RPMI7951 (cell line): ENCODE results near the genes CRTAC1, HPS1 and PKD2L1.

DNA sequence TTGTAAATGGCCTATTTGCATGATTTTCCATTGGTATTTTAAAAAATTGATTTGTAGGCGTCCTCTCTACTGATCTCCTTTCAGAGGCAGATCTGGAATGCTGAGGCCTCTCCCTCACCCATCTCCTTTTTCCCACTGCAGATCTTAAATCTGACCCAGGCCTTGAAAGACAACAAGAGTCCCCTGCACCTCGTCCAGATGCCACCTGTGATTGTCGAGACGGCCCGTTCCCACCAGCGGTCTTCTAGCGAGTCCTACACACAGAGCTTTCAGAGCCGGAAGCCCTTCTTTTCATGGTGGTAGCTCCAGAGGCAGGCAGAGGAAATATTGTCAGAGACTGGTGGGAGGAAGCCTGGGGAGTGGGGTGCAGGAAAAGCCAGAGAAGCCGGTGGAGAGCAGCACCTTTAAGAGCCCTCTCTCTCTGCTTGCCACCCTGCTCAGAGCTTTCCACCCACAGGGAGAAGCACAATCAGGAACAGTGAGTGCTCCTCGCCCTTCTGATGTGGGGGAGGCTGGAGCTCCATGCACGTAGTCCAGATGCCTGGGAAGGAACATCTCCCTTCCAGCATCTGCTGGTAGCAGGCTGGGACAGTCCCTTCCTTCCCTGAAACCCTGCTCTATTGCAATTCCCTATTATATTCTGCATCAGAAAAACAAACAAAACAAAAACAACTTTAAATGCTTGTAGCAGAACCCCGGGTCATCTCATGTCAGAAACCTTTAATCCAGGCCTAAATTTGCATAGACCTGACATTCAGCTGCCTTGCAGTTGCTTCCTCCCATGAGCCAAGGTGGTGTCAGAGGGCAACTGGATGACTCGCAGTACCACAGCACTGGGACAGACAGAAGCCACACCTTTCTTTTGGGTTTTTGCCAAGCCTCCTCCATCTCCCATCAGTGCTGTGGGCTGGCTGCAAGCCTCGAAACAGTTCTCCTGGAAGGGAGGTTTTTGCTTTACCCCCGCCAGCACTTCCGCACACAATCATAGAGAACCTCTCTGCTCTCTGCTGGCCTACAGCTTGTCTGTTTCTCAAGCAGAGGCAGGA lies 13.3 kb downstream of the AVPI1 start:
- RAMPAGE, long total RNA, result no peak

DNA sequence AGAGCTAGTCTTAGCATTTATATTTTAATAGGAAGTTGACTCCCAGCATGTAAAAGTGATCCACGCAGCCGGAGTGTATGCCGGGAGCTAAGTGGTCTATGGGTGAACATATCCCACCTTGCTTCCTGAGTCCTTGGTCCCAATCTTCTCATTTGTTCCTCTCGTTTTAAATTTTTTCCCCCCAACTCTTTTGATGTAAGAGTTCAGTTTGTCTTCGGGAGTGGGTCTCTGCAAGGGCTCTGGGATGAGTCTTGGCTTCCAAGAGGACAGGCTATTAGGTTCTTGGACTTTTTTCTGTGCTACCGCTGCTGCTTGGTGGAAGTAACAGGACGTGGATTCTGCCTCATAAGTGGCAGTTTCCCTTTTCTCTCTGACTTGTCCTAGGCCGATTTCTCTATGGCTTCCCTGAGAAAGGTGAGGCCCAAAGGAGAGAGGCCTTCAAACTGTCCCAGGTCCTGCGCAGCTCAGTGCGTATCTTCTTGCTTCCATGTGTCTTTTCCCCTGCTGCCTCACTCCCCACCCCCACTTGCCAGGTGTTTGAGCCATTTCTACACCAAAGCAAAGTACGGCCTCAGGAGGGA lies 12.5 kb downstream of the AVPI1 start:
- RAMPAGE, long total RNA, result no peak

DNA sequence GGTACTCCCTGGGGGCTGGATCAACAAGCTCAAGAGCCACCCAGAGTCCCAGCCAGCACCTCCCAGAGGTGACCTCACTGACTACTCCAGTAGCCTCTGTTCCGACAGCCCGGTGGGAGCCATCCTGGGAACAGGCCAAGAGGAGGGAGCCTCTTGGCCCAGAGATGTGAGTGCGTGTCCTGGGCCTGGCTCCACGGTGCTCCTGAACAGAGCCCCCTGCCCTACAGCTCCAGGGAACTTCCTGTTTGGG lies 6.0 kb upstream of the MARVELD1 start:
- RAMPAGE, long total RNA, result no peak

DNA sequence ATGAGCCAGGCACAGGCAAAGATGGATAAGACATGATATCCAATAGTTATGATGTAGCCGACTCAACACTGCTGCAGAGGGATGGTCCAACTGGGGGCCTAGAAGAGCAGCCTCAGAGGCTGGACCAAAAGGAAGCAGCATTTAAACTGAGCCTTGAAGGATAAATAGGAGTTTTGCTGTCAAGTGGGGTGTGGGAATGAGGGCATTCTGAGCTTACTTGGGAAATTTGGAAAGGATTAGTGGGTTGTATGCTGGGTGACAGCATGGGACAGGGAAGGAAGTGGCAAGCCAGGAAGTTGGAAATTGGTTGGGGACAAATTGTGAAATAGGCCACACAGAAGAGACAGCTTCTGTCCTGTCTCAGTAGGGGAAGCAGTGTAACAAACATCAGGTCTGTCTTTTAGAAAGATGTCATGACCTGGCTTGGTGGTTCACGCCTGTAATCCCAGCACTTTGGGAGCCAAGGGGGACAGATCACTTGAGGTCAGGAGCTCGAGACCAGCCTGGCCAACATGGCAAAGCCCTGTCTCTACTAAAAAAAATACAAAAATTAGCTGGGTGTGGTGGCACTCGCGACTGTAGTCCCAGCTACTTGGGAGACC lies 1.4 kb upstream of the MARVELD1 start:
- RAMPAGE, long total RNA, result no peak

GRCh38 chr10:97715633-97716089 lies 2.1 kb downstream of the MARVELD1 start:
- RAMPAGE, long total RNA, result no peak

DNA sequence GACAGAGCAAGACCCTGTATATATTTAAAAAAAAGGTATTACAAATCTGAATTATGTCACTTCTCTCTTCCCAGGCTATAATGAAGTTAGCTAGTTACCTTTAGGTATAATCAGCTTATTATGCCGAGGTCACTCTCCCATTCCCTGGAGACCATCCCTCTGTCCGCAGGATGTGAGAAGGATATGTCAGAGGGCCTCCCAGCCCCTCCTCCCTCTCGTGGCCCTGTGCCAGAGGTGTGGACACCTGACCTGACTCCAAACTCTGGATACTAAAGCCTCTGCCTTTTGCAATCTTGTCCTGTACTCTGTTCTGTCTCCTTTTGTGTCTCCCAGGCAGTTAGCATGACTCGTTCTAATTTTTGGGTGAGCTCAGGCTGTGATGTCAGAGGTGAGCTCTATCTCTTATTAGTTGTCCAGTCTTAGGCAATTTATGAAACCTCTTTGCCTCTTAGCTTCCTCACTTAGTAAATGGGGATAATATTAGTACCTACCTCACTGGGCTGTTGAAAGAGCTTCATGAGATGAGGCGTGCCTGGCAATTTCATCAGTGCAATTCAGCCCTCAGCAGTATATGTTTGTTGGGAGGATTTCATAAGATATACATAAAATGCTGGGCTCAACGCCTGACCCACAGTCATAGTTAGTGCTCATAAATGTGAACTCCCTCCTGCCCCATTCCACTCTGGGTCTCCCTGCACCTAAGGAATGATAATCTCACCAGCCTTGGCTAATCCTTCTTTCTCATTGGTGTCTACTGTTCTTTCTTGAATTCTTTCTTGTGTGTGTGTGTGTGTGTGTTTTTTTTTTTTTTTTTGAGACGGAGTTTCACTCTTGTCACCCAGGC lies 10.9 kb downstream of the MARVELD1 start:
- RAMPAGE, long total RNA, result no peak

DNA sequence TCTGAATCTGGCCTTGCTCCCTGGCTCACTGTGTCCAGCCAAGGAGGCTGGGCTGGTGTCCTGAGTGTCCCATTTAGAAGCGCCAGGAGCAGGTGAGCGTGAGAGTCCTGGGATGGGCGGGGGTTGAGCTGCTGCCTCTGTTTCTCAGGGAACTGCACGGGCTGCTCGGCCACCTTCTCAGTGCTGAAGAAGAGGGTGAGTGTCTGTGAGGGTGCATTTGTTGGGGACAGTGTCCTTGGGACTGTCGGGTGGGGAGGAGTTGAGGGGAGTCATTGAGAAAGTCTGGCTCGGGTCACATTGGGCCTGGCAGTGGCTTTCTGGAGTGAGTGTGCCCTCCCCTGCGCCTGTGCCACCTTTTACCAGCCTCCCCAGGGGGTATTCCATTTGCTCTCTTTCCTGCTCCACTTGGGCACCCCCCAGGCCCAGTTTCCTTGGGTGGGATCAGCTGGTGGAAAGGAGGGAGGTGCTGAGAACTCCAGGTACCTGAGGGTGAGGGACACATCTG lies 14.6 kb downstream of the SFRP5 start:
- RAMPAGE, long total RNA, result no peak

- RAMPAGE, long total RNA, result no peak
These were observed 8.9 kb downstream of the SFRP5 start for GRCh38 chr10:97762826-97763410.

- RAMPAGE, long total RNA, result no peak
These were observed 25.9 kb upstream of the GOLGA7B start for GRCh38 chr10:97823607-97824266.

- RAMPAGE, long total RNA, result no peak
These were observed at the start of gene CRTAC1 for GRCh38 chr10:98030382-98031017. Gene CRTAC1, minus strand, starts transcription at chr10:98030621.

GRCh38 chr10:98235328-98235557 lies 32.8 kb downstream of the LOXL4 start:
- RAMPAGE, long total RNA, result no peak

DNA sequence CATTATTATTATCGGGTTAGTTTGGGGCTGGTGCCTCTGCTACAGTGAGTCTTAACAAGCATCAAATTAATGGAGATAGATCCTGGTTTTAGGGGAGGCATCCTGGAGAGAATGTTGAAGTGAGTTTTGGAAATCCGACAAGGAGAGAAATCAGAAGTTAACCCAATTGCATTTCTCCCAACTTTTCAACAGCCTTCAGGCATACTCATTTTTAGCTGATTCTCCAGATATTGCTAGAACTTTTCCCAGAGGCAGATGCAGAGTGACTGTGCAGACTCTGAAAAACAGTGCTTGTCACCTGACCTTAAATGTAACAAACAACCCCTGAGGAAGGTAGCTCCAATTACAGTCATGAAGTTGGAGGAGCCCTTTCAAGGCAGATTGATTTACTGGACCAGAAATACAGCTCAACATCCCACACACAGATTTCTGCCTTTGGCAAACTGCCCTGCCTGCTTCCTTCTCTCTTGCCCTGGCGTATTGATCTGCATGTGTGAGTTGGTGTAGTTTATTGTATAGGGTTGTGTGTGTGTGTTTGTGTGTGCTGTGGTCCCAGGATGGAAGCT lies 38.6 kb downstream of the PYROXD2 start:
- RAMPAGE, long total RNA, result no peak

DNA sequence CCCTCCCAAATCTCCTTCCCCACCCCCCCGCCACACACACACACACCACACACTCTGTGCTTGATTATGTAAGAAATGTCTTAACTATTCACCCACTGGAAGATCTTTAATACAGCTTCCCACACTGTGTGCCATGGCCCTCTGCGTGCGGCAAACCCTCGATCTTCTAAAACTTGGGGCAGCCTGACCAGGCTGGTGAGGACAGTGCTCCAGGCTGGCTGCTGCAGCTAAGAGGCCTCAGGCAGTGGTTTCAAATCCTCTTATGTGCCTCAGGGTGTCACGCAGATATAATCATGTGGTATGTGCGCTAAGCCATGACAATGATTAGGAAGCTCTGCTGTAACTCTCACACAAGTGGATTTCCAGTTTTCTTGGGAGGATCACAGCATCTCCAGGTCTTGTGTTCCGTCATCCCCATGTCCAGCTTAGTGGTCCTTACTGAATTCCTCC lies 2.5 kb downstream of the HPS1 start:
- RAMPAGE, long total RNA, result no peak

GRCh38 chr10:98446409-98447490 lies at the start of gene HPS1:
Gene HPS1, minus strand, starts transcription at chr10:98446935.
- RAMPAGE, long total RNA, result no peak

- RAMPAGE, long total RNA, result no peak
These were observed 2.2 kb downstream of the HPSE2 start for GRCh38 chr10:99233386-99233934.

GRCh38 chr10:99539083-99539512 lies 6.4 kb downstream of the NKX2-3 start:
- RAMPAGE, long total RNA, result no peak

- RAMPAGE, long total RNA, result no peak
These were observed 62.1 kb downstream of the ABCC2 start for GRCh38 chr10:99844437-99845020.

DNA sequence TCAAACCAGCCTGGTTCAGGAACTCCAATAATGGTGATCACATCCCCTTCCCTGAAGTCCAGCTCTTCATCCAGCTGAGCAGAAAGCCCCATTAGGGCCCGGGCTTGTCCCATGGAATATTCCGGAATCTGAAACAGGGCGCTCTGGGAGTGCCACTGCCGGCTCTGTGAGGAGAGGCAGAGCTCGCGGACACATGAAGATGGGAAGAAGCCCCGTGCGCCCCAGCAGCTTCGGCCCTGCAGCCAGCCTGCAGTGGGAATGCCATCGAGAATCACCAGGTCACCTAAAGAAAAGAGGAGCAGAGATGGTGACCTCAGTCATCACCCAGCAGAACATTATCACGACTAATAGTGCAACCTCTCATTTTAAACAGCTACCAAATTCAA lies 52.8 kb downstream of the DNMBP start:
- RAMPAGE, long total RNA, result no peak

- RAMPAGE, long total RNA, result no peak
These were observed 19.7 kb upstream of the CPN1 start for GRCh38 chr10:100101383-100101733.

DNA sequence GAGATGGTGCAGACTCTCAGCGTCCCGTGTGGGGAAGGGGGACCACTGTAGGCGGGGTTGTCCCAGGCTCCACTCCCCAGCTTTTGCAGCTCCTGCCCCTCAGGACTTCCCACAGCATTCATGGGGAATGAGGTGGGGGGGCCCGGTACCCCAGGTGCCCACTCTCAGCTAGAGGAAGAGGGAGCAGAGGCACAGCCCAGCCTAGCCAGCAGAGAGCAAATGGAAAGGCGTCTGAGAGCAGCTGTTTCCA lies at the start of gene PKD2L1:
Gene PKD2L1 (minus strand): TSS at position 247 of the 250 bp plus-strand sequence.
- RAMPAGE, long total RNA, result no peak